Fibroblast of villous mesenchyme (primary cell): ENCODE measurements around the gene POU4F1.

GRCh38 chr13:77328953-77330213 is 2.5 kb upstream of the MYCBP2 start:
- CAGE, long polyA plus RNA = no peak

DNA sequence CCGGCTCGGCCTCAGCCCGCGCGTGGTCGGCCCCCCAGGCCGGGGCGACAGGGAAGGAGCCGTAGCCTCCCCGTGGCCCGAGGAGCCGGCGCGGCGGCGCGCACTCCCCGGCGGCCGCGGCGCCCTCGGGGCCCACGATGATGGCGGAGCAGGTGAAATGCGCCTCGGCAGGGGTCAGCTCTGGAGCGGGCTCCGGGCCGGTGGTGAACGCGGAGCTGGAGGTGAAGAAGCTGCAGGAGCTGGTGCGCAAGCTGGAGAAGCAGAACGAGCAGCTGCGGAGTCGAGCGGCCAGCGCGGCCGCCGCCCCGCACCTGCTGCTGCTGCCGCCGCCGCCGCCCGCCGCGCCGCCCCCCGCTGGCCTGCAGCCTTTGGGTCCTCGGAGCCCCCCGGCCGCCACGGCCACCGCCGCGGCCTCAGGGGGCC is 301 bp downstream of the SLAIN1 start:
- CAGE, long polyA plus RNA = no peak

GRCh38 chr13:77919958-77920370 is 1.3 kb upstream of the EDNRB start:
- CAGE, long polyA plus RNA = no peak

GRCh38 chr13:78544515-78545088 is 58.8 kb downstream of the POU4F1 start:
- CAGE, long polyA plus RNA = no peak

- CAGE, long polyA plus RNA = no peak
Measured at GRCh38 chr13:78596741-78597376, 6.5 kb downstream of the POU4F1 start.

- CAGE, long polyA plus RNA = no peak
Measured at GRCh38 chr13:78603402-78603875, at the start of gene POU4F1. TSS of gene POU4F1 (minus strand) at chr13:78603552.

GRCh38 chr13:78657994-78658969 is 673 bp downstream of the OBI1 start:
- CAGE, long polyA plus RNA = no peak

GRCh38 chr13:79319590-79320542 is 86.2 kb downstream of the RBM26 start:
- CAGE, long polyA plus RNA = no peak

DNA sequence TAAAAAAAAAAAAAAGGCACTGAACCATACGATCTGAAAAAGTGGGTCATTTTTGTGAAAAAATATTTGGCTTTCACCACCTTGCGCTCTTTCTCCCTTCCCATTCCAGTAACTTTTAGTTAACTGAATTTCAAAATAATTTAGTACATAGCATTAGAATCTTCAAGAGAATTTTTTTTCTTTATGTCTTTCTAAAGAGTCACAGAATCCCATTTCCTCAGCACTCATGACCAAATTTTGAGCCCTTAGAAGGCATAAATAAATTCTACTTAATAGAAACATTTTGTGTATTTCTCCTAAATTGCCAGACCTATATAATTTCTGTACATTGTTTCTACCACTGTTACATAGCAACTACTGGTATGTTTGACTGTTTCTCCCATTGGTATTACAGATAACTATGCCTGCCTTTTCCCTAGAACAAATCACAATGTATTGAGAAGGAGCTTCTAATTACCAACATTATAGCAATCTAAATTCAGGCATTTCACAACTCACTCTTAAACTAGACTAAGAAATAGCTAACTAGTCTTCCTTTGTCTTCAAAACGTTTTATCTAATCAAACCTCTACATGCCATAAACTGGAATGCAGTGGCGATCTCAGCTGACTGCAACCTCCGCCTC is 18.4 kb downstream of the RBM26 start:
- CAGE, long polyA plus RNA = no peak

DNA sequence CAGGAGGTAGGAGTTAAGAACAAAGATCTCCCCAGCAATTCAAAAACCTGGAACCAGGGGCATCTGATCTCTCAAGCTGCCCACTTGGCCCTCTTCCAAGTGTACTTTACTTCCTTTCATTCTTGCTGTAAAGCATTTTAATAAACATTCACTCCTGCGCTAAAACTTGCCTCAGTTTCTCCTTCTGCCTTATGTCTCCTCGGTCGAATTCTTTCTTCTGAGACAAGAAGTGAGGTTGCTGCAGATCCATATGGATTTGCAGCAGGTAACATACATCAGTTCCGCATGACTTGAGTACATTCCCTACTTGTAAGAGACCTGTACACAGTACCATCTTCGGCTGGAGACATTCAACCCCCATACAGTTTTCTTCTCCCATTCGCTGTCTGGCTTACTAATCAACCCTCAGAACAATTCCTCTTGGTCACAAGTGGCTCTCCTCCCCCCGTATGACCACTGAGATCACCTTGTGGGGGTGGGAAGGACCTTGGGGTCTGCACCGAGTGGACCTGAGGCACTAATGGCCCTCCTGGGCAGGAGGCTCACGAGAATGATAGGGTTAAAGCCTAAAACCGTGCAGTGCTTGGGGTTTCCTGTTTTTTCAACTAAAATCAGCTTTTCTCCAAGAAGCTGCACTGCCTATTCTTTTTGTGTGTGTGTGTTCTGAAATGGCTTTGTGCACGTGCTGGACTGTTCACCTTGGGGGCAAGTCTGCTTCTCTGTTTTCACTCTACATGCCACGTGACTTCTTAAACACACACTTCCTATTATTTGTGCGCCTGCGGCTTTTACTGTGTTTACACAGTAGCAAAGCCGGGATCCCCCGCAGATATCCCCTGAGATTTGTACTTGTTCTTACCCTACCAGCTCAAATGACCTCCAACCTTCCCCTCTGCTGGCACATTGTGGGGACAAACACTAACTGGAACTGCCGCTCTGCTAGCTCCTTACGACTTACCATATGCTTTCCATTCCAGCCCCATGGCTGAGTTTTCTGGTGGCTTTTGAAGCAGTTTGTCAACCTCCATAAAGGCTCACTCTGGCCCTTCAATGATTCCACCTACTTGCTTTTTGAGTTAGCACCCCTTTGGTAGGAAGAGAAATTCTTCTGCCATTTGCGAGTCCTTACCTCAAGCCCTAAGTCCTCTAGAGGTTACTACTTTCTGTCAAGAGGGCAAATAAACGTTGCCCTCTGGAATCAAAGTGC is 12.4 kb downstream of the RBM26 start:
- CAGE, long polyA plus RNA = no peak

DNA sequence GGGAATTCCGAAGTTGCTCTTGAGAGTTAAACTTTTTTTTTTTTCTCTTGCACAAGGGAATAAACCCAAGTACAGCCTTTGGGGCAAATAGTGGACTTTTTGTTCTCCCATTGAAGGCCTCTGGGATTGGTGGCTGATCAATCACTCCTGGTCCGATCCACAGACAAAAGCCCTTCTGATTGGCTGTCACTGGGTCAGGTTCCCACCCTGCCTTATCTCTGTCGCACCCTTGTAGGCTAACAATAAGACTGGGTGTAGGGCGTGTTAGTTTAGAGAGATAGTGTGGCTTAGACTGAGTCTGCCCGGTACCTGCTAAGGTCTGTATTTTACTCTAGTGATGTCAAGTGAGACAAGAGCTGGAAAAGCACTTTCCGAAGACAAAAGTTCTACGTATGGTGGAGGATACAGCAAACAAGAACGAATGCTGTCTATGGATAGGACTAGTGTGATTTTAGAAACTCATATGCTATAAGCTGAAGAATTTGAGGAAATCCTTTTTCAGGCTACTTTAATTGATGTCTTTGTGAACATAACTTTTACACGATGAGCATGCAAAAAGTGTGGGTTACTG is 380.9 kb downstream of the NDFIP2 start:
- CAGE, long polyA plus RNA = no peak

- CAGE, long polyA plus RNA = no peak
Measured at GRCh38 chr13:79988605-79988988, 352.3 kb downstream of the SPRY2 start.

- CAGE, long polyA plus RNA = no peak
Measured at GRCh38 chr13:79988989-79989590, 351.8 kb downstream of the SPRY2 start.

DNA sequence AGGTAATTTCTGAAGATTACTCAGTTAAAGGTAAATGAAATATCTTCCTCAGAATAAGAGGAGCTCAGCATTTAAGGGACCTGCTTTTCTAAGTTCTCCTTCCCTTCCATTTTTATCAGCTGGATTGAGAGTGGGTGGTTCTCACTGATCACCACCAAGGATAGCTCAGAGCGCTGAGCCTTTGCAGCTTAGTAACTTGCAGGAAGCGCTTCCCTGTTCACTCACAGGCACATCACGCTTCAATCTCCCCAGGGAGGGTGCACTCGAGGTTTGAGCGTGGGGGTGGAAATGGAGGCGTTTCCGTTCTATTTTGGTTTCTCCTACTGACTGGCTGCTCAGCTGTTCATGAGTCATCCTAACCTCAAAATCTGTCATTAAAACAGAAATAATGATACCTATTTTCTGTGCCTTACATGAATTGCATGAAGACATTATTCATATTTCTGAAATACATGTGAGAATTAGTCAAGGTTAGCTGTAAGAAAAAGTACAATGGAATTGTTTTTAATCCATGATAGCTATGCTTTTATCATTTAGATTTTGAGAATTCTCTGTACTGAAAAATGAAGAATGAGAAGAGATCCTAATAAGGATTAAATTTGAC is 292.1 kb downstream of the SPRY2 start:
- CAGE, long polyA plus RNA = no peak

- CAGE, long polyA plus RNA = no peak
Measured at GRCh38 chr13:80141307-80141592, 199.7 kb downstream of the SPRY2 start.

- CAGE, long polyA plus RNA = no peak
Measured at GRCh38 chr13:80444188-80444670, 103.3 kb upstream of the SPRY2 start.

- CAGE, long polyA plus RNA = no peak
Measured at GRCh38 chr13:80823432-80823982, 482.6 kb upstream of the SPRY2 start.

GRCh38 chr13:83878996-83879372 is 3.3 kb downstream of the SLITRK1 start:
- CAGE, long polyA plus RNA = no peak

GRCh38 chr13:85205598-85205904 is 593.7 kb downstream of the SLITRK6 start:
- CAGE, long polyA plus RNA = no peak

DNA sequence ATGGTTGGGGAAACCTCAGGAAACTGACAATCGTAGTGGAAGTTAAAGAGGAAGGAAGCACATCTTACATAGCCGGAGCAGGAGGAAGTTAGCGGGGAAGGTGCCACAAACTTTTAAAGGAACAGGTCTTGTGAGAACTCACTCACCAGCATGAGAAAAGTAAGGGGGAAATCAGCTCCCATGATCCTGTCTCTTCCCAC is 315.8 kb downstream of the SLITRK6 start:
- CAGE, long polyA plus RNA = no peak